T47D (cell line): ENCODE data around the genes IL24, FCMR and CR1.

DNA sequence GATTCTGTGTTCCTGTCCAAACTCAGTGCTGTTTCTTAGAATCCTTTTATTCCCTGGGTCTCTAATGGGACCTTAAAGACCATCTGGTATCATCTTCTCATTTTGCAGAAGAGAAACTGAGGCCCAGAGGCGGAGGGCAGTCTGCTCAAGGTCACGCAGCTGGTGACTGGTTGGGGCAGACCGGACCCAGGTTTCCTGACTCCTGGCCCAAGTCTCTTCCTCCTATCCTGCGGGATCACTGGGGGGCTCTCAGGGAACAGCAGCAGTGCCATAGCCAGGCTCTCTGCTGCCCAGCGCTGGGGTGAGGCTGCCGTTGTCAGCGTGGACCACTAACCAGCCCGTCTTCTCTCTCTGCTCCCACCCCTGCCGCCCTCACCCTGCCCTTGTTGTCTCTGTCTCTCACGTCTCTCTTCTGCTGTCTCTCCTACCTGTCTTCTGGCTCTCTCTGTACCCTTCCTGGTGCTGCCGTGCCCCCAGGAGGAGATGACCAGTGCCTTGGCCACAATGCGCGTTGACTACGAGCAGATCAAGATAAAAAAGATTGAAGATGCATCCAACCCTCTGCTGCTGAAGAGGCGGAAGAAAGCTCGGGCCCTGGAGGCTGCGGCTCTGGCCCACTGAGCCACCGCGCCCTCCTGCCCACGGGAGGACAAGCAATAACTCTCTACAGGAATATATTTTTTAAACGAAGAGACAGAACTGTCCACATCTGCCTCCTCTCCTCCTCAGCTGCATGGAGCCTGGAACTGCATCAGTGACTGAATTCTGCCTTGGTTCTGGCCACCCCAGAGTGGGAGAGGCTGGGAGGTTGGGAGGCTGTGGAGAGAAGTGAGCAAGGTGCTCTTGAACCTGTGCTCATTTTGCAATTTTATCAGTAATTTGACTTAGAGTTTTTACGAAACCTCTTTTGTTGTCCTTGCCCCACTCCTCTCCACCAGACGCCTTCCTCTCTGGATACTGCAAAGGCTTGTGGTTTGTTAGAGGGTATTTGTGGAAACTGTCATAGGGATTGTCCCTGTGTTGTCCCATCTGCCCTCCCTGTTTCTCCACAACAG, 38.1 kb upstream of the IL19 start:
- RRBS, result no CpG with 5 or more reads among the region's 23 CpGs

- RRBS, result no CpG with 5 or more reads among the region's 5 CpGs
Observed at GRCh38 chr1:206769732-206770452, 681 bp upstream of the IL19 start.

- RRBS, result no CpG with 5 or more reads among the region's 8 CpGs
Observed at GRCh38 chr1:206803098-206803642, 30.9 kb upstream of the IL10 start.

- RRBS, result no CpG with 5 or more reads among the region's 3 CpGs
Observed at GRCh38 chr1:206816758-206817382, 44.6 kb upstream of the IL10 start.

DNA sequence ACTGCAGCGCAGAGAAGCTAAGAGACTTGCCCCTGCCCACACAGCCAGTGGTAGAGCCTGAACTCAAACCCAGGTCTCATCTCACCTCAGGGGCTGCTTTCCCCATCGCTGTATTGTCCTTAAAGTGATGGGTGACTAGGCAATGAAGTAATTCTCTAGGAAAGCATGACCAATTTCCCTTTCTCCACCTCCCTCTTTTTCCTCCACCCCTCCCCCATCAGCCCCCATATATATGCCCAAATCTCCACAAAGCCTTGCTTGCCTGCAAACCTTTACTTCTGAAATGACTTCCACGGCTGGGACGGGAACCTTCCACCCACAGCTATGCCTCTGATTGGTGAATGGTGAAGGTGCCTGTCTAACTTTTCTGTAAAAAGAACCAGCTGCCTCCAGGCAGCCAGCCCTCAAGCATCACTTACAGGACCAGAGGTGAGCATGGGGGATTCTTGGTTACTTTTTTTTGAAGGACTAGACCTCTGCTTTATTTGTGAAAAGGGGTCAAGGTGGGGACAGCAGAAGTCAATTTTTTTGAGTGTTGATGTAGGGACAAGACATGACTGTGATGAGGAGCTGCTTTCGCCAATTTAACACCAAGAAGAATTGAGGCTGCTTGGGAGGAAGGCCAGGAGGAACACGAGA, at the start of gene IL24:
TSS of gene IL24 (plus strand) at position 257 of the 639 bp plus-strand sequence.
- RRBS, result no CpG with 5 or more reads among the region's 6 CpGs

- RRBS, result no CpG with 5 or more reads among the region's 8 CpGs
Observed at GRCh38 chr1:206921805-206922399, at the start of gene FCMR. FCMR (minus strand) TSS chr1:206921941.

- RRBS, result no CpG with 5 or more reads among the region's 11 CpGs
Observed at GRCh38 chr1:206925293-206925834, 3.6 kb upstream of the FCMR start.

DNA sequence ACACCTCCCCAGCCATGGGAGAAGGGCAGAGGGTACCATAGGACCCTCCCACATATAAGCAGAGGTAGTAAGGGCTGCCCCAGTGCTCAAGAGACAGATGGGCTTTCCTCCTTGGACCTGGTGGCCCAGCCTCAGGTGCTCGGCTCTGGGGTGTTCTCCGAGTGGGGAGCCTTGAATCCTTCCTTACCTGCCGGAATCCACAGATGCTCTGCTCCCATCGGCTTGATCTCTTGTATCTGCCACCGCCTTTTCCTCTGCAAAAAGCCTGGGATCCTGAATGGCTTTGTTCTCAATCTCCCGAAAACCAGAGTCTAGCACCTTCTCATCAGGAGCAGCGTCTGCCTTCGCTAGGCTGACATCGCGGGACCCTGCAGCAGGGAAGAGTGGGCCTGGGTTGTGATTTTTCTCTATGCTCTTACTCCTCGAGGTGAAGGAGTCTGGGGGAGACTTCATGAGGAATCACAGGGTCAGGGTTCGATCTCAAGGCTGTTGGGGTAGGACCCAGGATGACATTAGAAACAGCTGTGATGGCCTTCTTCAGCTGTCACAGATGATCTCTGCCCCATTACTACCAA, 11.1 kb upstream of the FCMR start:
- RRBS, result 82% methylated on average over 2 of the region's 12 CpGs

GRCh38 chr1:206935206-206935929, 10.9 kb downstream of the PIGR start:
- RRBS, result no CpG with 5 or more reads among the region's 22 CpGs

GRCh38 chr1:207019586-207020119, 12.9 kb downstream of the C1orf116 start:
- RRBS, result no CpG with 5 or more reads among the region's 2 CpGs

DNA sequence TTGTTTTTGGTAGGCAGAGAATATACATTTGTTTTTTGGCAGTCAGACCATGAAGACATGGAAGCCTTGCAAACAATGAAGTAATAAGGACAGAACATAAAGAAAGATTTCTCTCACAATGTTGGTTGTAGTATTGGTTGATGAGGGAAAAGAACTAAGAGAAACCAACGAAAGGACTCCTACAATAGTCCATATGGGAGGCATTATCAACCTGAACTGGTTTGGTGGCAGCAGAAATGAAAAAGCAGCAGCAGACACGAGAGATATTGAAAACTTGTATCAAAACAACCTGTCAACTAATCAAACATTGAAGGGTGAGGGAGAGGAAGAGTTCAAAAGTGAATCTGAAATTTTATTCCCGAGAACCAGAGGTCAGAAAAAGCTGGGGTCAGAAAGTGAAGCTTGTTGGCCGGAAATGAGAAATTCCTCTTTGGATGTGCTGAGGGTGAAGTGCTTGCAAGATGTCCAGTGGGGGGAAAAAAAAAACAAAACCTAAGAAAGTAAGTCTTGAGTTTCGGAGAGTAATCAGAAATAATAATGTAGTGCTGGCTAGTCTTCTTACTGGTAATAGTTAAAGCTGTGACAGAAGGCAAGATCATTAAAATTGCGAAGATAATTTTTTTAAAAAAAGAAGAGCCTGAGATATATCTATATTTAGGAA, 1.9 kb upstream of the C4BPA start:
- RRBS, result no CpG with 5 or more reads among the region's 6 CpGs

DNA sequence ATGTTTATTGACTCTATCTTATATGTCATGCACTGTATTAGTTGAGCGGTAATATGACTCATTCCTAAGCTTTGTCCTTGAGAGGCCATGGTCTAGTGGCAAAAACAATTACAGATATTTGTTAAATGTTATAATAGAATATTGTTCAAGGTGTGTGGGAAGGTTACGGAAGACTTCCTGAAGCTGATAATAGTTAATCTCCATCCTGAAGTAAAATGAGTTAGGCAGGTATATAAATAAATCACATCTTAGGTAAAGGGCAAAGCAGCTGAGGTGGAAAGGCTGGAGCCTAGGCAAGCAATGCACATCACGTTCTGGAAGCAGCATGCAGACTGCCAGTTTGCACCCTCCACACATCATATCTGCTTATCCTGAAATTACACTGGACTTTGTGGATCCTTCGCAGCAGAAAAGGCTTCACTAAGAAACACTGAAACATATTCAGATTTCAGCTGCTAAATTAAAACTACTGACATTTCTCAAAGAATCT, 16.4 kb upstream of the CD55 start:
- RRBS, result no CpG with 5 or more reads among the region's 4 CpGs

DNA sequence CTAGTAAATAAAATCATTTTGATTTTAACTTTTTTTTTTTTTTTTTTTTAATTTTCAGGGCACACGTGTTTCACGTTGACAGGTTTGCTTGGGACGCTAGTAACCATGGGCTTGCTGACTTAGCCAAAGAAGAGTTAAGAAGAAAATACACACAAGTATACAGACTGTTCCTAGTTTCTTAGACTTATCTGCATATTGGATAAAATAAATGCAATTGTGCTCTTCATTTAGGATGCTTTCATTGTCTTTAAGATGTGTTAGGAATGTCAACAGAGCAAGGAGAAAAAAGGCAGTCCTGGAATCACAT, 38.0 kb downstream of the CD55 start:
- RRBS, result no CpG with 5 or more reads among the region's 3 CpGs

- RRBS, result no CpG with 5 or more reads among the region's 4 CpGs
Observed at GRCh38 chr1:207362375-207363202, 41.1 kb downstream of the CD55 start.

- RRBS, result no CpG with 5 or more reads among the region's 4 CpGs
Observed at GRCh38 chr1:207414574-207415212, 39.4 kb upstream of the CR2 start.

DNA sequence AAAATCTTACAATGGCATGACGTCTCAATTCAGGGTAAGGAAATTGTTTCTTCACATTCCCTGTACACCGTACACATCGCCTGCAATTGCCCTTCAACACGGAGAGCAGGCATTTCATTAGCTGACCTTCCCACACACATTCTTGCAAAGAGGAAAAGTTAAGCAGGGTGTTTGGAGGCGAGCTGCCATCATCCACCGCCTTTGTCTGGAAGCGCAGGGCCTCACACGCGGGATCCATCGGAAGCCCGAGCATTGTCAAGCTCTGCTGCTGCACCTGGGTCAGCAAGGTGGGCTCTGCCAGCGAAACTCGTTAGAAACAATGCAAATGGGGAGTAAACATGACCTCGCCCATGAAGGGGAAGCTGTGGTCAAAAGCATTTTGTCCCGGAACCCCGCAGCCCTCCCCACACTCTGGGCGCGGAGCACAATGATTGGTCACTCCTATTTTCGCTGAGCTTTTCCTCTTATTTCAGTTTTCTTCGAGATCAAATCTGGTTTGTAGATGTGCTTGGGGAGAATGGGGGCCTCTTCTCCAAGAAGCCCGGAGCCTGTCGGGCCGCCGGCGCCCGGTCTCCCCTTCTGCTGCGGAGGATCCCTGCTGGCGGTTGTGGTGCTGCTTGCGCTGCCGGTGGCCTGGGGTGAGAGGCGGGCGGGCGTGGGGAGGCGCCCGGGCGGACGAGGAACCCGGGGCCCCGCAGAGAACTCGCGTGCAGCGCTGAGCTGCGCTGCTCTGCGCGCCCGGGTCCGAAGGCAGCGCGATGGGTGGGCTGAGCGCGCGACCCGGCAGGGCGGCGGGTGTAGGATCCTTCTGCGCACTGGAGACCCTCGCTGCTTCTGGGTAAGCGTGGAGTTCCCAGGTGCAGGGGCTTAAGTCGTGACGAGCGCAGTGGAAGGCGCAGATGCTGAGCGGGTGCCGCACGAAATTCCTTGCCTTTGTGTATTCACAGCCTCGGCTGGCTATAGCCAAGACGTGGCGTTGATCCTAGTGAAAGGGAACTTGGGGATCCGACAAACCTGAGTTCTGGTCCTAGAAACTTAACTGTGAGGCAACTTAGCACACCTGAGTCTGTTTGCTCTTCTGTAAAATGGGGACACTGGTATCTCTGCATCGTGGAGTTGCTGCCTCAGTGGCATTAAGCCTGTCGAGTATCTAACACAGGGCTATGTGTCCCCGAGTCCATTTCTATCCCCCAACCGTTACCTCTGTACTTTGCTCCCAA, at the start of gene CR1:
TSS of gene CR1 (plus strand) at position 407 of the 1,220 bp plus-strand sequence.
- RRBS, result 48% methylated on average over 19 of the region's 73 CpGs

DNA sequence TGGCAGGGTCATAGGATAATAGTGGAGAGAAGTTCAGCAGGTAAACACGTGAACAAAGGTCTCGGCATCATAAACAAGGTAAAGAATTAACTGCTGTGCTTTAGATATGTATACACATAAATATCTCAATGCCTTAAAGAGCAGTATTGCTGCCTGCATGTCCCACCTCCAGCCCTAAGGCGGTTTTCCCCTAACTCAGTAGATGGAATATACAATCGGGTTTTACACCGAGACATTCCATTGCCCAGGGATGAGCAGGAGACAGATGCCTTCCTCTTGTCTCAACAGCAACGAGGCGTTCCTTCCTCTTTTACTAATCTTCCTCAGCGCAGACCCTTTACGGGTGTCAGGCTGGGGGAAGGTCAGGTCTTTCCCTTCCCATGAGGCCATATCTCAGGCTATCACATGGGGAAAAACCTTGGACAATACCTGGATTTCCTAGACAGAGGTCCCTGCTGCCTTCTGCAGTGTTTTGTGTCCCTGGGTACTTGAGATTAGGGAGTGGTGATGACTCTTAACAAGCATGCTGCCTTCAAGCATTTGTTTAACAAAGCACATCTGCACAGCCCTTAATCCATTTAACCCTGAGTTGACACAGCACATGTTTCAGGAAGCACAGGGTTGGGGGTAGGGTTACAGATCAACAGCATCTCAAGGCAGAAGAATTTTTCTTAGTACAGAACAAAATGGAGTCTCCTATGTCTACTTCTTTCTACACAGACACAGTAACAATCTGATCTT, 9.4 kb upstream of the CR1L start:
- RRBS, result no CpG with 5 or more reads among the region's 9 CpGs

GRCh38 chr1:207750849-207751346, 956 bp upstream of the CD46 start:
- RRBS, result no CpG with 5 or more reads among the region's 5 CpGs

GRCh38 chr1:207809073-207809506, 57.2 kb downstream of the CD46 start:
- RRBS, result no CpG with 5 or more reads among the region's 4 CpGs